ENCODE data around the genes EBF3, LRRC27 and PWWP2B.

DNA sequence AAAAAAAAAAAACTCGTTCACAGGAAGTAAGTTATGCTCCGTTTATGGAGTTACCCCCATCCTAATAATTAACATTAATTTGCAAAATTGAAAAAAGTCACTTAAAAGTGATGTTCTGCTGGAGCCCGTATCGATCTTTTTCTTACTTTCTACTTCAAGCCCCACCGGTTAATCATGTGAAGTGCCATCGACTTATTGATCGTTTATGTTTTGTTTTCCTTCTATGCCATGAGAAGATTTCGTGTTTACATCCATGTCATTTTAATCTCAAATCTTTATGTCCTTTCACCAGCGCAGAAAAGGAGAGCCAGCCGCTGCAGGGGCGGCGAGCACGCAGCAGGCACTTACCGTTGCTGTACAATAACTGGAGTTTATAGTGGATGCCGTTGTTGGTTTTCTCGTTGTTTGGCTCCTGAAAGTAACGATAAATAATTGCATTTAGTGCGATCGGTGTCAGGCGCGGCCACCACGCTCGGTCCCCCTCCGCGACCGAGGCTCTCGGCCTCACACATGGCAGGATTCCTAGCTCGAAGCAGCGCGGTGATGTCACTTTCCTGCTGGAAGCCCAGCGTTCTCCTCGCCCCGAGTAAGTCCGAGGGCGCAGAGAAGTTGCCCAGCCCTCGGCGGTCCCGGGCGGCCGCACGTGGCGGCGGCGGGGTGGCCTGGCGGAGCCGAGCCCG, 1.3 kb downstream of the EBF3 start:
- PRO-cap, result no peak
- RAMPAGE, long total RNA, result no peak

DNA sequence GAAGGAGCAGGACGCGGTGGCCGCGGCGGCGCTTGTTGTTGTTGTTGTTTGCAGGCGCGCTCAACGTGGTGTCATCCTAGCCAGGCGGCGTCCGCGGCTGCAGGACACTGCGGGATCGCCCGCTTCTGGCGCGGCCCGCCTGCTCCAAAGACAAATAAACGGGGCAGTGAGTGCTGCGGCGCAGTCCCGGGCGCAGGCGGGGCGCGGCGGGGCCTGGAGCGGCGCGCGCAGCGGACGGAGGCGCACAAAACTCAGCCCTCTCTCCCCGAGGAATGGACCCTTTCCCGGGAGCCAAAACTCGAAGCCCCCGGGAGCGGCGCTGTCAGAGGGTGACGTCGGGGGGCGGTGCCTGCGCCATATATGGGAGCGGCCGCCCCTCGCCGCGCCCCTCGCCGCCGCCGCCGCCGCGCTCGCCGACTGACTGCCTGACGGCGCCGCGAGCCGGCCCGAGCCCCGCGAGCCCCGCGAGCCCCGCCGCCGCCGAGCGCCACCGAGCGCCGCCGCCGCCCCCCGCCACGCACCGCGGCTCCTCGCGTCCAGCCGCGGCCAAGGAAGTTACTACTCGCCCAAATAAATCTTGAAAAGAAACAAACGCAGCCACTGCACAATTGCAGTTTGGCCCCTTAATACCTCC, at the start of gene EBF3:
EBF3 (minus strand) TSS at position 274 of the 634 bp plus-strand sequence.
- PRO-cap, result unidirectional peak, minus-strand start at position 127 of the sequence; unidirectional peak, minus-strand start at position 274 of the sequence
- RAMPAGE, long total RNA, result no peak

DNA sequence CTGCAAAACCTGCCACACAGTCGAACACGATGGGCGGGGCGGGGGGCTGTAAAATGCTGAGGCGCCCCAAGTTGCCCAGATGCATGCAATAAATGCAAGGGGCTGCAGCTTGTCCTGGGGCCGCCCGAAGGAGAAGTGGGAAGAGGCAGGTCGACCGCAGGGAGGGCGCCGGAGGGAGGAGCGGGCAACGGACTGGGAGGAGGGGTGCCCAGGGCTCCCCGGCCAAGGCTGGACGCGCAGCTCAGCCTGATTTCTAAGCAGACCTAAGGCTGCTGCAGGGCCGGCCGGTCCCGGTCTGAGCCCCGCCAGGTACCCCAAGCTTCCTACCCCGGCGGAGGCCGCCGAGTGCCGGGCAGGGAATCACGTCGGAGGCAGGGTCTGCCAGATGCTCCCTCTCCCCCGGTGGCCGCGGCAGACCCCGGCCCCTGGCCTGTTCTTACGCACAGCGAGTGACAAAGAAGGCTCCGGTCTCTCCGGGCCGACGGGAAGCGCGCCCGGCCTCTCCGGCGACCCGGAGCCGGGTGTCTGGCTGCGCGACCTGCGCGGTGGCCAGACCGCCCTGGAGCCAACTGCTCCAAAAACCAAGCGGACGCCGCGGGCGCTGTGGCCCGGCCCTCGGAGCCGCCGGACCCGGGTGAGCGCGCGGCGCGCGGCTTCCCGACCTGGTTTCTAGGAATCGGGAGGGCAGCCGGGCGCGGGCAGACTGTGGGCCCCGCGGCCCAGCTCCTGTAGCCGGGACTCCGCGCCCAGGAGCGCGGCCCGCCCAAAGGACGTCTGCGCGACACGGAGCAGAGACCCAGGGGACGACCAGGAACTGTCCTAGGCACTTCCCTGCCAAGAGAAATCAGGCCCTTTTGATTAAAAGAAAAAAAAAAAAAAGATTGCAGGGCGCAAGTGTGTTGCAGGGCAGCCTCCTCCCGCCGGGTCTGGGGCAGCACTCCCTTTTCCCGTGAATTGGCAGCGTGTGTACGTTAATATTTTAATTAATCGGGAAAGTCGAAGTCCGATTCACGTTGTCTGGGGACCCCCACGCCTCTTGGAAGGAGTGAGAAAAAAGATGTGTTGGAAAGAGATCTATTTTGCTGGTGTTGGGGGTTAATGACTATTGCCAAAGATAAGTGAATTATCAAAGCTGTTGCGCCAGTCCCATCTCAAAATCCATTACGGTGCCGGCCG, 949 bp upstream of the EBF3 start:
- PRO-cap, result no peak
- RAMPAGE, long total RNA, result no peak

DNA sequence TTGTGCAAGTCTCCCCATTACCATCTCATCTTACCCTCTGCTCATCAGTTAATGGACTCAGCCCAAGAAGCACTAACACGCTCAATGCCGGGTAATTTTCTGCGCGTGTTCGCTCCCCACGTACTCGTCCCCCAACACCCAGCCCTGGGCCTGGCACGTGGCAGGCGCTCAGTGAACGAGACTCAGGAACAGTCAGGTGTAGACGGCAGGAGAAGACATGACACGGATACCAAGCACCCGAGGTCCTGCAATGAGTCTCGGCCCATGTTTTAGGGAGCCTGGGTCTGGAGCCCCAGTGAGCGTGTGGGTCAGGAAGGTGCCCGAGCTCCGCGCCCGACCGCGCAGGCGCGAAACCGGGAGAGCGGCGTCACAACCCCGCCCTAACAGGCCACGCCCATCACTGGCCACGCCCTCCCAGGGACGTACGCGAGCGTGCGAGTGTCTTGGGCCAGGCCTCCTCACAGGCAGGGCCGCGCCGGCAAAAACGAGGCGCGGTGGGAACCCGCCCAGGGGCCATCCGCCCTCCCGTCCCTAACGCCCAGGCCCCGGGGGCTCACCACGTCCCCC, 400 bp downstream of the C10orf143 start:
- PRO-cap, result bidirectional peak, plus-strand start at position 423 of the sequence, minus-strand start at position 345 of the sequence
- RAMPAGE, long total RNA, result no peak

DNA sequence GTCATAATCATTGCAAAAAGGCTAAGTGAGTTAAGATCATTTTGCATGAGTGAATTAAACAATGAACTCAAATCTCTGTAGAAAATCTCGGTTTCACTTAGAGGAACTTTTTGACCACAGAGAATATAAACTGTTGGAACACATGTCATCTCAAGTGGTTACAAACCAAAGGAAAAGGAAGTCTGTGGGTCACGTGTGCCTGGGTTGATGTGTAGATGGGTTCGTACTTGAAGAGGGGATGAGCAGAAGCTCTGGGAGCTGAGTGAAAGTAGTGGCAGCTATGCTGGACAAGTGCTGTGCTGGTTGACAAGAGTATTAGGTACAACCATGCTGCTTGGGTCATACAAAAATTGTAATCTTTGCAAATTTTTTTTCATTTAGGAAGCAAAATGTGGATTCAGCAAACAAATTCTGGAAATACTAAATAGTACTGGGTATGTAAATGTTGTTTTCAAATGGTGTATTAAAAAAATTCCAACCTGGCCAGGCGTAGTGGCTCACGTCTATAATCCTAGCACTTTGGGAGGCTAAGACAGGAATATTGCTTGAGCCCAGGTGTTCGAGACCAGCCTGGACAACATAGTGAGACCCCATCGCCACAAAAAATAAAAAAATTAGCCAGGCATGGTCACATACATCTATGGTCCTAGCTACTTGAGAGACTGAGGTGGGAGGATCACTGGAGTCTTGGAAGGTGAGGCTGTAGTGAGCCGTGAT, 35.2 kb downstream of the GLRX3 start:
- PRO-cap, result no peak
- RAMPAGE, long total RNA, result no peak

- PRO-cap, result bidirectional peak, plus-strand start at chr10:130190427, minus-strand start at chr10:130190491
- RAMPAGE, long total RNA, result no peak
Observed at GRCh38 chr10:130190084-130190636, 54.0 kb downstream of the GLRX3 start.

GRCh38 chr10:130213271-130213690, 77.1 kb downstream of the GLRX3 start:
- PRO-cap, result no peak
- RAMPAGE, long total RNA, result no peak

GRCh38 chr10:131120753-131120988, 190.8 kb downstream of the TCERG1L start:
- PRO-cap, result no peak
- RAMPAGE, long total RNA, result no peak

- PRO-cap, result no peak
- RAMPAGE, long total RNA, result no peak
Observed at GRCh38 chr10:131360115-131360355, 48.5 kb upstream of the TCERG1L start.

- PRO-cap, result bidirectional peak, plus-strand start at chr10:131453408, minus-strand start at chr10:131453336
- RAMPAGE, long total RNA, result no peak
Observed at GRCh38 chr10:131453048-131454256, 141.9 kb upstream of the TCERG1L start.

DNA sequence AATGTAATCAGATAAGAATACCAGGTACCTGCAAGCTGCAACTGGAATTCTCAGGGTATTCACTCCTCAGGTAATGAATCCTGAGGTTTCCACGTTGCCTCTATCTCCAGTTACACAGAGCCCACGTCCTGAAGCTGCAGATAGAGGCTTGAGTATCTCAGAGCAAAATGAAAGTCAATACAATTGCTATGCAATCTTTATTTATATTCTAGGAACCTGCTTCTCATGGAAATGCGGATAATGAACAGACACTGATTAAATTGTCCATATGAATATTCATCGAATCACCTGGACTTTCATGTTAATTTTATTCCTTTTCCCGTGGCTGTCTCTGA, 95.6 kb upstream of the PPP2R2D start:
- PRO-cap, result no peak
- RAMPAGE, long total RNA, result no peak

- PRO-cap, result no peak
- RAMPAGE, long total RNA, result no peak
Observed at GRCh38 chr10:131908945-131909576, 8.3 kb downstream of the PPP2R2D start.

- PRO-cap, result no peak
- RAMPAGE, long total RNA, result no peak
Observed at GRCh38 chr10:131914539-131914837, 13.7 kb downstream of the PPP2R2D start.

GRCh38 chr10:131917950-131918975, 17.5 kb downstream of the PPP2R2D start:
- PRO-cap, result no peak
- RAMPAGE, long total RNA, result no peak

DNA sequence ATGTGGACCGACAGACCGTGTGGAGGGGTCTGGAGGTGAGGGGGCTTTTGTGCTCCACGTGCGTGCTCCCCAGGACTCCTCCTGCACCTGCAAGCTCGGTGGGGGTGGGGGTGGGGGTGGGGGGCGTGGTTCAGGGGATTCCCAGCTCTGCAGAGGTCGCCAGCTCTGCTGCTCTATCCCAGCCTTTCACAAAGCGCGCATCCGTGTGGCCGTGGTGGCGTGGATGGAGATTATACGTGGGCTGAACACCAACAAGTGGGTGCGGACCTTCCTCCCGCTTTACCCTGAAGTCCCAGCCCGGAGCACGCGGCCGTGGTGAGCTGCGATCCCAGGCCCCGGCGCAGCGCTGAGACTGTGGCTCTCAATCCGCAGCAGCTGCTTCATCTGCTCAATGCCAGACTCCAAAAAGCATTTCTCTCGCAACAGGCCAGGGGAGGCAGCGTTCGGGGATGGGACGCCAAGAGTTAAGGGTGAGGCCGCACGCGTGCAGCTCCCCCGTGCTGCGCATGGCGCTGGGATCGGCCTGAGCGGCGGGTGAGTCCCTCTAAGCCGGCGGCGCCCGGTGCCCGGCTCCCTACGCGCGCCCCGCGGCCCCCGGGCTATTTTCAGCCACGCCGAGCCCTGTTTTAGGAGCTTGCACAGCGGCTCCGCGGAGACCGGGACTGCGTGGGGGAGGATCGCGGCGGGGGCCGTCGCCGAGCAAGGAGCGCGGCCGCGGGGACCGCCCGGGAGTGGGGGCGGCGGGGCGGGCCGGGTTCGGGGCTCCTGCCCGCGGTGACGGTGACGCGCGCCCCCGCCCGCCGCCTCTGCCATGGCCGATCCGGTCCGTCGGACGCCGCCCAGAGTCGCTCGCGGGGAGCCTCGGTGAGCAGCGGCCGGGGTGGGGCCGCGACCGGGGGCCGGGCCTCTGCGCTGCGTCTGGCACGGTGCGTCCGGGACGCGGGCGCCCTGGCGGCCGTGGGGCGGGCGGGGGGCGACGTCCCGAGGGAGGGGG, 29.6 kb upstream of the JAKMIP3 start:
- PRO-cap, result unidirectional peak, plus-strand start at position 126 of the sequence; bidirectional peak, plus-strand start at position 439 of the sequence, minus-strand start at position 386 of the sequence; bidirectional peak, plus-strand start at position 842 of the sequence, minus-strand start at position 733 of the sequence
- RAMPAGE, long total RNA, result no peak

GRCh38 chr10:132308025-132309327, 726 bp upstream of the STK32C start:
- PRO-cap, result bidirectional peak, plus-strand start at chr10:132308230, minus-strand start at chr10:132307903; bidirectional peak, plus-strand start at chr10:132308608, minus-strand start at chr10:132308507; bidirectional peak, plus-strand start at chr10:132308864, minus-strand start at chr10:132308850; unidirectional peak, minus-strand start at chr10:132308916; unidirectional peak, minus-strand start at chr10:132308935
- RAMPAGE, long total RNA, result no peak

DNA sequence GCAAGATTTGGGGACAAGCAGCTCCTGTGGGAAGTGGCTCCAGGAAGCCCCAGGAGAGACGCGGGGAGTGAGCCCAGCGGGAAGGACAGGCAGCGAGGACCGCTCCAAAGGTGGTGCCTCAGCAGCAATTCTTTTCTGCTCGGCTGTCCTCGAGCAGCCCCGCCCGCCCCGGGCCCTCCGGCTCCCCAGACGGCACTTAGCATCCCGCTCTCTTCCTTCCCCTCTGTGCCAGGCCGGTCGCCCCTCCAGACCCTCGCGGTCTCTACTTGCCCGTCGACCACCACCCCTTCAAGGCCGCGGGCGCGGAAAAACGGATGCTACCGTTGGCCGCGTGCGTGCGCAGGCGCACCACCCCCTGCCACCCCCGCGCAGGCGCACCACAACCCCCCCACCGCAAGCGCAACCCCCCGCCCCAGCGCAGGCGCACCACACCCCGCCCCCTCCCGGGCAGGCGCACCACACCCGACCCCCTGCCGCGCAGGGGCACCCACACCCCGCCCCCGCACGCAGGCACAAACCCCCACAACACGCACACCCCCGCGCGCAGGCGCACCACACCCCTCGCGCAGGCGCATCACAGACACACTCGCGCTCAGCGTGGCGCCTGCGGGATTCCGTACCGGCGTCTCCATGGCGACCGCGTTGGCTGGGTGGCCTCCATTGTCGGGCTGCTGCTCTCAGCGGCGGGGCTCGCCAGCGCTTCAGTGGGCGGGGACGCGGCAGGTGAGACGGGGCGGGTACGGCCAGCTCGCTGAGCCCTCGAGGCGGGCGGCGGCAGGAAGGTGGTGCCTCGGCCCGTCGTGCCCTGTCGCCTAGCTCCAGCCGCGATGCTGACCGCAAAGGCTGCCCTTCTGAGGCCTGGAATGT, at the start of gene LRRC27:
LRRC27 (plus strand) TSS at position 660 of the 867 bp plus-strand sequence.
- PRO-cap, result unidirectional peak, plus-strand start at position 55 of the sequence; bidirectional peak, plus-strand start at position 210 of the sequence, minus-strand start at position 276 of the sequence; bidirectional peak, plus-strand start at position 754 of the sequence, minus-strand start at position 549 of the sequence
- RAMPAGE, long total RNA, result no peak

DNA sequence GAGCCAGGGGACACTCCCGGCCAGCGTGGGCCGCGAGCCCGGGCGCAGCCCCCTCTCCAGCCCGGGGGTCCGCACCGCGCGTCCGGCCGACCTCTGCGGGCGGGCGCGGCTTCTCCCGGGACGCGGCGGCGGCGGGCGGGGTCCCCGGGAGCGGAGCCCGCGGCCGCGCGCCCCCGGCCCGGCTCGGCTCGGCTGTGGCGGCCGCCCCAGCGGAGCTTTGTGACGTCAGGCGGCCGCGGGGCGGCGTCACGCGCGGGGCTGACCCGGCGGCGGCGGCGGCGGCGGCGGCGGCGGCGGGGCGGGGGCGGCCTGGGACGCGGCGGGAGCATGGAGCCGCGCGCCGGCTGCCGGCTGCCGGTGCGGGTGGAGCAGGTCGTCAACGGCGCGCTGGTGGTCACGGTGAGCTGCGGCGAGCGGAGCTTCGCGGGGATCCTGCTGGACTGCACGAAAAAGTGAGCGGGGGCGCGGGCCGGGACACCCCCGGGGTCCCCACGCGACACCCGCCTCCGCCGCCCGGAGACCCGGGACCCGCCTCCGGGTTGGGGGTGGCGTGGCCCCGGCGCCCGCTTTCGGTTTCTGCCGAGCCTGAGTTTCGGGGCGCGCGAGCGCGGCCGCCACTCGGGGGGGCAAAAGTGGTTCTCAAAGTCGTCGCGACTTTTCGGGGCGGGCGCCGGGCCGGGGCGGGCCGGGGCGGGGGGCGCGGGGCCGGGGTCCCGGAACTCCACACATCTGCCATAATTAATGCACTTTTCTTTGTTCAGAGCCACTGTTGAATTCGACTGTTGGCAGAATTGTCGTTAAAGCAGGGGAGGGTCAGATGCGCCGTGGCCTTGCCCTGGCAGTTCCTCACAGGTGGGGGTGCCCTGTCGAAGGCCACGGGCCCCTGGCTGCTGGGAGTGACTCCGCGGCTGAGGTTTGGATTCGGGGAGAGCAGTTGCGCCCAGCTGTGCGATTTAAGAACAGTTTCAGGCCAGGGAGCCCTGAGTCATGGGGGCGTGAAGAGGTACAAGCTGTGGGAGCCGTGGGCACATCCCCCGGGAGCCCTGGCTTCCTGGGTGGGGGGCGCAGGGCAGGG, at the start of gene PWWP2B:
PWWP2B (plus strand) TSS at position 301 of the 1,075 bp plus-strand sequence.
- PRO-cap, result bidirectional peak, plus-strand start at position 328 of the sequence, minus-strand start at position 196 of the sequence; bidirectional peak, plus-strand start at position 800 of the sequence, minus-strand start at position 578 of the sequence
- RAMPAGE, long total RNA, result no peak

DNA sequence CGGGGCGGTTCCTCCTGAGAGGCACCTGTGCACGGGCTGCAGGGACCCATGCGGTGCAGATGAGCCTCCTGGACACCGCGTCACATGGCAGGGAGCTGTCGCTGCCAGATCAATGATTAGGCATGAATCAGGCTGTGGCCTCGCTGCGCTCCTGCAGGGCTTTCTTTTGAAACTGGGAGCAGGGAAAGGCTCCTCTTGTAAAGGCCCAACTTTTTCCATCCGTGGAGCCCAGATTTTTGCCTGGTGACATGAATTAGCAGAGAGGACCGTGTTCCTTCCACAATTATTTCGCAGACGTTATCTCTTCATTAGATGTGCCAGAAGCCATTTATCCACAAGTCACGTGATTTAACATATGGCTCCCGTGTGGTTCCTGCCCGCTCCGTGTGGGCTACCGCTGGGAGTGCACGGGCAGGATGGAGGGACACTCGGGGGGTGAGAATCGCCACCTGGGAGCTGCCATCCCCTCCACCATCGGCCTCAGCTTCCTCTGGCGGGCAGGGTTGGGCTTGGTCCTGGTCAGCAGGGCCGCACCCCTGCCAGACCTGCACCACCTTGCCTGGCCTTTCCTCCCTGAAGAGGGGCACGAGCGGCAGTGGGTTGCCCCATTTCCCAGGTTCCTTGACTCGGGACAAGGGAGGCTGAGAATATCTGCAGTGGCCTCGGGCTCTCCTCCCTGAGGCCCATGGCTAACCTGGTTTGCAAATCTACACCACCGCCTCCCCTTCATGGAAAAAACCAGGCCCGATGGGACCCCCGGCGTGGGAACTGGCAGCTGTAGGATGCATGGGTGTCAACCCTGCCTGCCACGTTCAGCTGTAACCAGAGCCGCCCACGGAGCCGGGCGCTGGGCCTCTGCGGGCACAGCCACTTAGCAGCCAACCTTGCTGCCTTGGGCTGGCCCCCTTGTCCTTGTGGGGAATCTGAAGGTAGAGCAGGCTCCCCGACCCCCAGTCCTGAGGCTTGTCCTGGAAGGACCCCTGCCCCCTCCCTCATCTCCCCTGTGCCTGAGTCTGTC, 1.3 kb downstream of the PWWP2B start:
- PRO-cap, result no peak
- RAMPAGE, long total RNA, result no peak

GRCh38 chr10:132404808-132405942, 8.2 kb downstream of the PWWP2B start:
- PRO-cap, result no peak
- RAMPAGE, long total RNA, result no peak